Measurements from ENCODE around the genes LYPLAL1 and MTARC1.

DNA sequence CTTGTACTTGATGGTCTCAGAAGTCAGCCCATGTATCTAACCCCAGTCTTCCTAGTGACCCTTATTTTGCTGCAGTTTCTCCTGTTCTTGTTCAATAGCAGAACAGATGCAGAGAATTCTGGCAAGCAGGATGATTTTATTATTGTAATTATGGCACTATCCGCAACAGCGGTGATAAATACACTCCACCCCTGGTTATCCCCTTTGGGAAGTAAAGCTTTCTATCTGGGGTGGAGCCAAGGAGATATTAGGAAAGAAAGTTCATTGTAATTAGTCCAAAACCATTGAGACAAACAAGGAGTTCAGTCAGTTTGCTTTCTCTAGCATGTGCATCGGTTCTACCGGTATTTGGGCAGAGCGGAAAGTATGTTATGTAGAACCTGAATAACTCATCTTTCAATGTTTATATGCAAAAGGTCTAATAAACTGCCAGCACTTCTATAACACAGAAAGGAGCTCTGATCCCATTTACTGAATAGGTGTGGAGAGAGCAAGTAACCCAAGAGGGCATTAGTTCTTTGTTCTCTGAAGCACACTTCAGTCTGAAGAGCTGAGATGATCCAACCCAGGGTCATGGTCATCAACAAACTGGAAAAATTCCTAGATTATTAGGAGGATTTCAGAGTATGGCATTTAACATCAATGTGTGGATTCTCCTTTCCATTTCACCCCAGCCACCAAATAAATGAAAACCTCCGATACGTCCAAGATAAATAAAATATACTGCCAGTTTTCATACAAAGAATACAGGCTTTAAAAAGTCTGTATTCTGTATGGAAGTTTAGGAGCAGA, 3.5 kb downstream of the TGFB2 start:
- PRO-cap = no peak

- PRO-cap = no peak
Observed at GRCh38 chr1:218351242-218351999, 6.3 kb downstream of the TGFB2 start.

DNA sequence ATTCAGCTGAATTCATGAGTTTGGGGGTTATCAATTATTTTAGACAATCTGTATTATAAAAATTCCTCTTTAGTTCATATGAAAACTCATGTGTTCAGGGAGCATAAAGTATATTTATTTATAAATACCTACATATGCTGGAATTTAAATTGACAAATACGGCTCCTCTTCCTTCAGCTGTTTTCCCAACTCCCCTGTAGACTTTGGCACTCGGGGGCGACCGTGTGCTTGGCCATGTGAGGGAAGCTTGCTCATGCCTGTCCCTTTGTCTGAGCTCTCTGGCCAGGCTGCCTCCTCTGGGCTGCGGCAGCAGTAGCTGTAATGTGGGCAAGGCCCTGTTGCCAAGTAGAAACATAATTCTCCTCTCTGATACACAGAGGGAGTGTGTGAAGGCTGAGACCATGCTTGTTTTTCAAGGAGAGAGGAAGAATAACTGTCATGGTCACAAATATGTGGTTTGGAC, 94.3 kb downstream of the TGFB2 start:
- PRO-cap = no peak

DNA sequence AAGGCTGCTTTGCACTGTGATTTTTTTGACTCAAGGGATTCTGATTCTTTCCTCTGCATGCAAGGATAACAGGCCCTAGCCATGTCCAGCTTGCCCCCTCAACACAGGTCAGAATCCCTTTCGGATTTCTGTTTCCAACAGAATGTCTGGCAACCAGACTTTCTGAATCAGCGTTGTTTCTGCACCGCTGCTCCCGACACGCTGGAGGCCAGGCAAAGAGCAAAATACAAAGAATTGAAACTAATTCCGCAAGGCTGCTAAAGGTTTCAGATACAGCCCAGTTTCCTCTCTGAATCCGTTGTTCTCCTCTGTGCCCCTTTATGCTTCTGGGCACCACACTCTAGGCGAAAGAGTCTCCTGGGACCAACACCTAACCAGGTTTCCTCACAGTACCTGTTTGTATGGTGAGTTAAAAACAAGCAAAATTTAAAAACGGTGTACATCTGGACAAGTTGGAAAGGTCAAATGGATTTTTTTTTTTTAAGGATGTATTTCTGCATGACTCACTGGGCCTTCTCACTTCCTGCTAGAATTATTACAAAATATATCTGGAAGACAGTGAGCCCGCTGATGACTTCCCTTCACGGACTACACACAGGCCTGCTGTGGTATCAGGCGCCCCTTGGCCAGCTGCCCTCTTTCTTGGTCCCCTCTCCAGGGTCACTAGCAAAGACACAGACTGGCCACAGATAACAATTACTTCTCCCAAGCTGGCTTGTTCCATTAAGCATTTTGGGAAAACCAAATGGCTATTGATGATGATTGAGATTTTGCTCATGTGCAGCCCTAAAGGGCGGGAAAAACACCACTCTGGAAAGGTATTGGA, 118.3 kb downstream of the TGFB2 start:
- PRO-cap = no peak

GRCh38 chr1:218585266-218585994, 240.3 kb downstream of the TGFB2 start:
- PRO-cap = no peak

- PRO-cap = bidirectional peak, plus-strand start at chr1:219173878, minus-strand start at chr1:219173788; unidirectional peak, plus-strand start at chr1:219174179
Observed at GRCh38 chr1:219173585-219174575, at the start of gene LYPLAL1. LYPLAL1 (plus strand) TSS chr1:219173878.

GRCh38 chr1:219188966-219189411, 15.3 kb downstream of the LYPLAL1 start:
- PRO-cap = no peak

GRCh38 chr1:219994003-219994515, 52.2 kb downstream of the EPRS1 start:
- PRO-cap = no peak

GRCh38 chr1:220022237-220022551, 24.1 kb downstream of the EPRS1 start:
- PRO-cap = no peak

- PRO-cap = no peak
Observed at GRCh38 chr1:220093520-220093899, 422 bp upstream of the IARS2 start.

DNA sequence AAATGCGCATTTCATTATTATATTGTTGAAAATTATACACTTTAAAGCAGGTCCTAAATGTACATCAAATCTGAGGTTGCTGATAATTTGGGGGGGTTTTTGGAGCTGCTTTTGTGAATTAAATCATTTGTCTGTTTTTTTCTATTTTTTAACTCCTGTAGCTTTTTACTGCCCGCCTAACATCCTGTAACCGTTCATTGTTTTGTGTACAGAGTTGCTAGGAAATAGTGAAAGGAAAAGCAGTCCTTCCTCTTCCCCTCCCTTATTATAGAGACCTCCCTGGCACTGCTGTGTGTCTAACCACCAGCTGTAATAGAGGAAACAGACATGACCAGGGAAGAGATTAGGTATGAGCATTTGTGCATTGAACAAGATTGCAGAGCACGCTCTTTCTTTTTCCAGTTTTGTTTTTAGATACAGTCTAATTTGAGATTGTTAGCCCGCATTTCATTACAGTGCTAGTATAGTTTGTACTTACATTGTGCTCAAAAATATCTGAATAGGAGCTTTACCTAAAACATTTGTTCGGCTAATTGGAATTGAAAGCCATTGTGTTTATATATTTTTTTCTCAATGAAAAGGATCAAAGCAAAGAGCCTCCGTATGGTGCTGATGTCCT, 43.5 kb downstream of the IARS2 start:
- PRO-cap = unidirectional peak, plus-strand start at position 308 of the sequence

DNA sequence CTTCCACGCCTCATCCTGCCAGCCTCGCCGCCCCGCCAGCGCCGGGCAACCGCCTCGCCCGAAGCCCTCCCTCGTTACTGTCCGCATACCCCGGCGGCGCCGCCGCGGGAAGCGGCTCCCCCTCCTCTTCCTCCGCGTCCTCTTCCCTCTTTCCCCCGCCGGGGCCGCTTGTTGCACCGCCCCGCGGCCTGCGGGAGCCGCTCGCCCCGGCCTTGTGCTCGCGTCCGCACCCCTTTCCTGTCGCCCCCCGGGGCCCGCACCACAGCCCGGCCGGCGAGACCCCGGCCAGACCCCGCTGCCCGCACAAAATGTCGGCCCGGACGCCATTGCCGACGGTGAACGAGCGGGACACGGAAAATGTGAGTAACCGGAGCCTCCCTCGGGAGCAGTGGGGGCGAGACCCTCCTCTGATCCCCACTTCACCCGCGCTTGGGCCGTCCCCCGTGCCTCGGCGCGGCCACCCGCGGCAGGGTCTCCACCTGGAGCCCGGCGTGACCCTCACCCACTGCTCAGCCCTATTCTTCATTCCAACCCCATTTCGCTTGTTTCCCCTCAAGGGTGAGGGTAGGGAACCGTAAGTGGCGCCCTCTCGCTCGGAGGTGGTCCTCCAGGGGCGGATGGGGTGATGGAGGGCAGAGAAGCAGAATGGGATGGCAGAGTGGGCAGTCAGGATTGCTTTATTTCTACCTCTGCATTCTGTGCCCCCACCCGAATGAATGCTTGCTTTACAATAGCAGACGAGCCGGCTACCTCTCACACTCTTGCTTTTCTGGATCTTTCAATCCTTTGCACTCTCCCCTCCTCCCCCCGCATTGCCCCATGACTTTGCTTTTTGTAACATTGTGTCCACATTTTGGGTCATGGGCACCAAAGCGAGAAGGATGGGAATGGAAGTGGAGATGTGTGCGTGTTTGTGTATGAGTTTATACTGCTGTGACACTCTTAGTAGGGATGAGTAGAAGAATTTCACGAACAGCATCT, 869 bp downstream of the MARK1 start:
- PRO-cap = bidirectional peak, plus-strand start at position 84 of the sequence, minus-strand start at position 79 of the sequence

DNA sequence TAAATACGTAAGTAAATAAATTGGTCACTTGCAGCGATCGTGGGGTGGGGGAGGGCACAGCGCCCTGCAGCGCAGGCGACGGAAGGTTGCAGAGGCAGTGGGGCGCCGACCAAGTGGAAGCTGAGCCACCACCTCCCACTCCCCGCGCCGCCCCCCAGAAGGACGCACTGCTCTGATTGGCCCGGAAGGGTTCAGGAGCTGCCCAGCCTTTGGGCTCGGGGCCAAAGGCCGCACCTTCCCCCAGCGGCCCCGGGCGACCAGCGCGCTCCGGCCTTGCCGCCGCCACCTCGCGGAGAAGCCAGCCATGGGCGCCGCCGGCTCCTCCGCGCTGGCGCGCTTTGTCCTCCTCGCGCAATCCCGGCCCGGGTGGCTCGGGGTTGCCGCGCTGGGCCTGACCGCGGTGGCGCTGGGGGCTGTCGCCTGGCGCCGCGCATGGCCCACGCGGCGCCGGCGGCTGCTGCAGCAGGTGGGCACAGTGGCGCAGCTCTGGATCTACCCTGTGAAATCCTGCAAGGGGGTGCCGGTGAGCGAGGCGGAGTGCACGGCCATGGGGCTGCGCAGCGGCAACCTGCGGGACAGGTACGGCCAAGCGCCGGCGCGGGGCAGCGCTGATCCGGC, at the start of gene MTARC1:
Gene MTARC1, plus strand, starts transcription at position 273 of the 618 bp plus-strand sequence.
- PRO-cap = bidirectional peak, plus-strand start at position 285 of the sequence, minus-strand start at position 88 of the sequence

- PRO-cap = bidirectional peak, plus-strand start at chr1:220787555, minus-strand start at chr1:220787413
Observed at GRCh38 chr1:220787259-220787914, 674 bp downstream of the MTARC1 start.

GRCh38 chr1:220876381-220877160, 2.7 kb upstream of the HLX start:
- PRO-cap = bidirectional peak, plus-strand start at chr1:220876793, minus-strand start at chr1:220876652

DNA sequence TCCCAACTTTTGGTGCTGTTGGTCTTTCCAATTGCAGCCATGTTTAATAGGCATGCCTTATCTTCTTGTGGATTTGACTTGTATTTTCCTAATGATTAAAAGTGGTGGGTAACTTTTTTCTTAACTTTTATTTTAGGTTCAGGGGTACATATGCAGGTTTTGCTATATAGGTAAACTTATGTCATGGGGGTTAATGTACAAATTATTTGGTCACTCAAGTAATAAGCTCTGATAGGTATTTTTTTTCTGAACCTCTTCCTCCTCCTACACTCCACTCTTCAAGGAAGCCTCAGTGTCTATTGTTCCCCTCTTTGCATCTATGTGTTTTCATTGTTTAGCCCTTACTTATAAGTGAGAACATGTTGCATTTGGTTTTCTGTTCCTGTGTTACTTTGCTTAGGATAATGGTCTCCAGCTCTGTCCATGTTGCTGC, 429.1 kb downstream of the DUSP10 start:
- PRO-cap = no peak

- PRO-cap = no peak
Observed at GRCh38 chr1:221543891-221544142, 198.1 kb downstream of the DUSP10 start.

GRCh38 chr1:221740340-221740980, 1.4 kb downstream of the DUSP10 start:
- PRO-cap = no peak

GRCh38 chr1:221840552-221841039, 98.7 kb upstream of the DUSP10 start:
- PRO-cap = no peak

DNA sequence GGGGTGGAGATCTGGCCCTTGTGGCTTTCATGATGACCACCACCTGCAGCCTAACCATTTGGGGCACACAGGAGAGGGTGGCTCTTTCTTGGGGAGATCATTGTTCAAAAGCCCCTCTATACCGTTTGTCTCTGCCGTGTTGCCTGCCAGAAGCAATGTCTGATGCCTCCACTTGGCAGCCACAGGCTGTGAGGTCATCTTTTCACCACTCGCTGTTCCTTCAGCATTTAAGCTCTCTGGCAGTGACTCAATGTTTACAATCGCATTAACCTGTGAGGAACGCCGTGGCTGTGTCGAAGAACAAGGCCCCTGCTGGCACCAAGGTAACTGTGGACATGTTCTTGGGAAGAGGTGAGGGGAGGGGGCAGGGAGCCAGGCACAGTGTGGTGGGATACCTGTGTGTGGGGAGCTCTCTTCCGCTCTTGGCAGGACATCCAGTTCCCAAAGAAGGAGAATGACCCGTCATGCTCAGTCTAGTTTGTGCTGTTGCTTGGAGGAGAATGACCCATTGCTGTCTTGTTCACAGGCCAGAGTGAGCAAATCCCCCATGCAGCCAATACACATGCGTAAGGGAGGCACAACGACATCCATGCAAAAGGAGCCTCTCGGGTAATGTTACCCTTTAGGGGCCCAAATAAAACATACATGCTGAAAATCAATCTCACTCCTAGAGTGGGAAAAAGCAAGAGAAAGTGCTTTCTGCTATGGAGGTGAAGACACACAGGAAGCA, 104.1 kb upstream of the DUSP10 start:
- PRO-cap = no peak

Data from mucosa of descending colon (tissue), 1 donor.